Lung (tissue), 4 donors: ENCODE results near the genes ARHGEF11 and PYDC5.

- PRO-cap: no peak
- RAMPAGE, long total RNA: no peak
- RRBS: no CpG with 5 or more reads among the region's 14 CpGs
Observed at GRCh38 chr1:156962984-156963983, 42.9 kb downstream of the LRRC71 start.

GRCh38 chr1:156983847-156984523 is 61.6 kb downstream of the ARHGEF11 start:
- PRO-cap: no peak
- RAMPAGE, long total RNA: no peak
- RRBS: no CpG with 5 or more reads among the region's 11 CpGs

DNA sequence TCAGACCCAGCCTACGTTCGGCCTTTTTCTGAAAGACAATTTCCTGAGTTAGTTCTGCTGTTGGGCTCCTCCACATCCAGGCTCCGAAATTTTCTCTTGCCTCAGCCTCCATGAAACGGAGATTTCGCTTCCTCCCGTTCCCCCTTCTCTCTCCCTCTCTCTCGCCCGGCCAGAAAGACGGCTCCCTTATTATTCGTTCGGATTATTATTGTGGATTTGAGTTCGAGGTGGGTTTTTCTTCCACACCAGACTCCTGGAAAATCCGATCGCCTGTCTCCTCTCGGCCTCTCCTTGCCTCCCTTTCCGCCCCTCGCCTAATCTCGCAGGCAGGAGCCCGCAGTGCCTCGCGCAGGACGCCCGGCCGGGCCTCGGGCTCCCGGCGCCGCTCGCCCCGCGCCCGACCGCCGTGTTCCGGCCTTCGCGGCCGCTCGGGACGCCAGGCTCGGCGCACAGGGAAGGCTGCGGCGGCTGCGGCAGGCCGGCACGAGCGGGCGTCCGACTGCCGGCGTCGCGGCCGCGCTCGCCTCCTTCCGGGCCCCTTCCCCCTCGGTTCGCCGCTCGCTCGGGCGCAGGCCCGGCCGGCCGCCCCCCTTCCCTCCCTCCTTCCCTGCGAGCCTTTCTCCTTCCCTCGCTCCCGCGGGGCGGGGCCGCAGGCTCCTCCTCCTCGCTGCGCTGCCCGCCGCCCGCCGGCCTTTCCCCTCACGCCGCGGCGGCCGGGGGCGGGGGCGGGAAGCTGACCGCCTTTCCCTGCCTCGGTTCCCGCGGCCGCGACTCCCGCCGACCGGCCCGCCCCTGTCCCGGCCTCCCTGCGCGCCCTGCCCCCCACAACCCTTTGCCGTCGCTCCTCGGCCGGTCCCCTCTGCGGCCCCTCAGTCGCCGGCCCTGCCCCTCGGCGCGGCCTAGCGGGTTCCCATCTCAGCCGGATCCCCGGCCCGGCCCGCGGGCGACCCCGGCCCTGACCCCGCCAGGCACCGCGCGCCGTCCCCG is at the start of gene ARHGEF11:
Gene ARHGEF11, minus strand, starts transcription at position 501 of the 987 bp plus-strand sequence.
- PRO-cap: unidirectional peak, plus-strand start at position 51 of the sequence; bidirectional peak, plus-strand start at position 702 of the sequence, minus-strand start at position 542 of the sequence
- RAMPAGE, long total RNA: no peak
- RRBS: 1% methylated on average over 51 of the region's 123 CpGs

DNA sequence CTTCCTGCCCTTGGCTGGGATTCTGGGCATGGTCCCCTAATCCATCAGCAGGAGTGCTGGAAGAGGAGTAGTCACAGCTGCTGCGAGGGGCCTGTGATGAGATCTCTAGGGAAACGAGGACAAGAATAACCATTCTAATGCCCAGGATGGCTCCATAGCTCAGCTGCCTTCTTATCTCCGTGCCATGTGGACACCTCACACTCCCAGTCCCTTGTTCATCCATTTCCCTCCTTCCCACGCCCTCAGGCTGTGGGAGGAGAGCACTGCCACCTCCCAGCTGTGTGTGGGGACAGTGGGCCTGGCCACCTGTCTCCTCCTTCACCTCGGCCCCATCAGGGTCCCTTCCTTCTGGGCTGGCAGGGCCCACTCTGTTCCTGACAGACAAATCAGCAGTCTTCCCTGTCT is 16.1 kb upstream of the ETV3 start:
- PRO-cap: no peak
- RAMPAGE, long total RNA: no peak
- RRBS: no CpG with 5 or more reads among the region's 5 CpGs

- PRO-cap: no peak
- RAMPAGE, long total RNA: no peak
- RRBS: no CpG with 5 or more reads among the region's 7 CpGs
Observed at GRCh38 chr1:157403091-157403741, 149.1 kb downstream of the FCRL5 start.

DNA sequence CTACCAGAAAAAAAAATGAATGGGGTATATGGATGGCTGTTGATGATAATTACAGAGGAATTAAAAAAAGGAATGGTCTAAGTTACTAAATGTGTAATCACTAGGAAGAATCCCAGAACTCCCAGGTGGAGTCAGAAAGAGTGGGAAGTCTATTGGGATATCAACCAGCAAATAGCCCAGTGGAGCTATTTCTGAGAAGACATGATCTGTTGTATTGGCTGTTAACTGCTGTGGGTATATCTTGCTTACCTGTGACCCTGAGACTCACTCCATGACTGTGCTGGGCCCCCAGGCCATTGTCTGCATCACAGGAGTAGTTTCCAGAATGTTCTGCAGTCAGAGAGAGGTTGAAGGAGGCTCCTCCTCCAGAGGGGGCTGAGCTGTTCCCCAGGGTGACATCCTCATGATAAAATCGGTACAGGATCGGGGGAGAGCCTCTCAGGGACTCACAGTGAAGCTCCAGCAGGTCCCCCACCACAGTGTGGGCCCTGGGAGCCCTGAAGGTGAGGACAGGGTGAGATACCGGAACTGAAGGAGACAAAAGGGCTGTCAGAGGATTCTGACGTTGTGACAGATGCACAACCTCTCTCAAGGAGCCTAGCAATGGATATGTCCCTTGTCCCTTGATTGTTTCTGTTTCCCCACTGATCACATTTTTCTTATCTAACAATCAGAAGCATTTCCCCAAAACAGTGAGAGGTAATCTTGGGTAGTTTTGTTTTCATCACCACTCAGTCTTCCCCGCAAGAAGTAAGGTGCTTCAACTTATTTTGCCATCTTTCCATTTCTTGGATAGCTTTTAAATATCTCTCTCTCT is 5.3 kb downstream of the FCRL3 start:
- PRO-cap: no peak
- RAMPAGE, long total RNA: no peak
- RRBS: no CpG with 5 or more reads among the region's 5 CpGs

DNA sequence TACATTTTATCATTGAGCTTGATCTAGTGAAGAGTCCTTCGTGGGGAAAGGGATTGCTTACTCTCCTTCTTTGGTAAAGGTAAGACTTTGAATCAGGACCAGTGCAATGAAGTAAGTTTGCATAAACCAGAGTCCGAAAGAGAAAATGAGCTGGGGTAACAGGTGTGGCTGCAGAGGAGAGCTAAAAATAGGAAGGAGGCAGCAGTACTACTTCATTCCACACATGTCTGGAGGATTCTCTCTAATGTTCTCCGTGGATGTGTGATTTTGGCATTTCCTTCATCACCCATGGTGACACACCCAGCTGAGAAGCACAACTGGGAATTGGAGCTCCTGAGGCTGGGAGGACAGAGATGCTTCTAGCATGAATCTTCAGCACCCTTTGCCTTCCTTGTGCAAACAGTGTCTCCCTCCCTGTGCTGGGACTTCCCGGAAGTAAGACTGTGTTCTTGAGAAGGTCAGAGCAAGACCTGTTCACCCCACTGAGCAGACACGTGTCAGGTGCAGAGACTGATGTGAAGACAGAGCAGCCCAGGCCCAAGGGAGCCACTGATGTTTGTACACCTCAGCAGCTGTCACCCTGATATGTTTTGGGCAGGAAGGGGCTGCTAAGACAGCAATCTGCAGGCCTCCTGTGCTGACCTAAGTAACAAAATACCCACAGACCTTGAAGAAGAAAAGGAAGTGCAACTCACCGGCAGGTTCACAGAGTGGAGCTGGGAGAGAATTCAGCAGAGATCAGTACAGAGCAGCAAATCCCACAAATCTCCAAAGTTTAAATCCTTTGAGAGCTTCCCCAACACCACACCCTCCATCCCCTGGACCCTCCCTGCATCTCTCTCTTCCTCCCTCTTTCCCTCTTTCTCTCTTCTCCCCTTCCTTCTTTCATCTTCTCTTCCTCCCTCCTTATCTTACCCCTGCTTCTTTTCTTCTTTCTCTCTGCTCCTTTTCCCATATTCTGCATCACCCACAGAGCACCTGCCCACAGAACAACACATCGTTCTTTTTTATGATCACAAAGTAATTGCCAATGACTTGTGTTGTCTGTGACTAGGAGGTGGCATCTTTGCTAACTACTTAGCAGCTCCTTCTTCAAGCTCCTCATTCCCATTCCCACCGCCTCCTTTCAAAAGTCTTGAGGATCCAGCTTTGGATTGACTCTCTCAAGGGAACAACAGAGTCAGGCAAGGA is 13.1 kb downstream of the FCRL1 start:
- PRO-cap: no peak
- RAMPAGE, long total RNA: no peak
- RRBS: no CpG with 5 or more reads among the region's 8 CpGs

DNA sequence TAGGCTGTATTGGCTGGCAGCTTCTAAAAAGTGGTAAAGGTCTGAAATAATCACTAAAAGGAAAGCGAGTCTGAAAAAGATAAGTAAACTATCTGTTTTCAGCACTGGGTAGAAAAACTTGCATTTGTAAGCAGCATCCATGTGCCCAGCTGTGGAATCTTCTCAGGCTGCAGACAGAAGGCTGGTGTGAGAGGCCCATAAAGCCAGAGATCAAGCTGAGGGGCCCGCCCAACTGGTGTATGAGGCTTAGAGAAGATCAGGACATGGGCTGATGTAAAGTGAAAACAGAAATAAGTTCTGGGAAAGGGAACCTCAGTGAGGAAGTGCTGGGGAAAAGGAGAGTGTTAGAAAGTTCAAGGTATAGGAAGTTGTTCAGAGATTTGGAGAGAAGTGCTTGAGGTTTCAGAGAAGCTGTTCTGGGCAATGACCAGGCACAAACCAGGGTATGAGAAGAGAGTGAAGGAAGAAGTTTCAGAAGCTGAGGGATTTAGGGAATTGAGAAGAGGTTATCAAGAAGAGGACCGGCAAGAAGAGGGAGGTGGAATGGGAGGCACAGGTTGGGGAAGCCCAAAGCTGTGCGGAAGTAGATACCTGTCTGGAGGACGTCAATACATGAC is 2.5 kb upstream of the CD5L start:
- PRO-cap: no peak
- RAMPAGE, long total RNA: no peak
- RRBS: no CpG with 5 or more reads among the region's 5 CpGs

DNA sequence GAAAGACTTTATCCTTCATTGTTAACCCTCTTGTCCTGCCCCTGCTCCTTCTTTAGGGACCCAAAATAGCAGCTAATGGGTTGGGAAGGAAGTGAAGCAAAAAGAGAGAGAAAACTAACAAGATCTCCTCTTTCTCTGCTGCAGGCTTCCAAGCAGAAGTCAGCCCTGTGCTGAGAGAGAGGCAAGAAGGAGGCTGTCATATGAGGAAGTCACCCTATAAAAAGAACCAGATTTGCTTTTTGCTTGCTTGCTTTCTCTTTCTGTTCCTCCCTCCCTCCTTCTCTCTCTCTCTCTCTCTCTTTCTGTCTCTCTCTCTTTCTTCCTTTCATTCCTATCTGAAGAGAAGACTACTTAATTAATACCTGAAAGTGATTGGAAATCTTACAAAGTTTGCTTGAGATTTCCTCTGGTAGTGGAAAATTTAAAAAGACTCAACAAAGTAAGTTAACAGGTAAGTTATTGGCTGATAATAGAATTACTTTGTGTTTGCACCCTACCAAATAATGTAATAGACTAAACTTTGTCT is 7.9 kb upstream of the CD5L start:
- PRO-cap: no peak
- RAMPAGE, long total RNA: no peak

DNA sequence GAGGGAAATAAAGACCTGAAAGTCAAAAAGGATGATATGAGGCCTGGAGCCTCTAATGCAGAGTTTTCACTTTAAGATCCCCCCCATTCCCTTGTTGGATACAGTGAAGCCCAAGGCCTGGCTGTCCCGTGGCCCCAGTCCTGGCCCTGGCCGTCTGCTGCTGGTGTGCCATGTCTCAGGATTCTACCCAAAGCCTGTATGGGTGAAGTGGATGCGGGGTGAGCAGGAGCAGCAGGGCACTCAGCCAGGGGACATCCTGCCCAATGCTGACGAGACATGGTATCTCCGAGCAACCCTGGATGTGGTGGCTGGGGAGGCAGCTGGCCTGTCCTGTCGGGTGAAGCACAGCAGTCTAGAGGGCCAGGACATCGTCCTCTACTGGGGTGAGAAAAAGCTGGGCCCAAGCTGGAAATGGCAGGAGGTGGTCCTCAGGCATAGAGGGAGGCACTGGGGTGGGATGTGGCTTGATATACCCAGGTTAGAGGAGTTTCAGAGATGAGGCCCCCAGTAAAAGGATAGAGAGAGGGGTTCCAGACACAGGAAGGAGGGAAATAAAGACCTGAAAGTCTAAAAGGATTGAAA is 2.2 kb downstream of the CD1D start:
- PRO-cap: no peak
- RAMPAGE, long total RNA: no peak
- RRBS: no CpG with 5 or more reads among the region's 7 CpGs

DNA sequence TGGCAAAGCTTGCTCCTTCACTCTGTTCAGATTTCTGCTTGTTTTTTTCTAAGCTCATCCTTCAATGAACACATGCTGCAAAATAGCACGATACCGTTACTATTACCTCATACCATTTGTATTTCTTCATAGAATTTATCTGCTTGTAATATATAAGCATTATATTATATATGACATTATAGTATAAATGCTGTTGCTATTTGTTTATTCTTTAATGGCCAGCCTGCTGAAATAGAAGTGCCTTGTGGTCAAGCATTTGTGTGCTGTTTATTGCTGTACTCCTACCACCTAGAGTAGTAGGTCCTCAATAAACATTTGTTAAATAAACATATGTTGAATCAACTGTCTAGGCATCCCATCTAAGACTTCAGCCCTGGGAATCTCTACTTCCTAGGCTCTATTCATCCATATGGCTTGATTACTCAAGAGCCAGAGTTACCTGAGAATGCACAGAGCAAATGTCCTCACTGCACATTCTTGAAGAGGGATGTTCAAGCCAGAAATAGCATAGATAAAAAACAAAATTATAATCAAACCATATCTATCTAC is at the start of gene PYDC5:
Gene PYDC5, minus strand, starts transcription at position 300 of the 549 bp plus-strand sequence.
- PRO-cap: no peak
- RAMPAGE, long total RNA: no peak
- RRBS: no CpG with 5 or more reads among the region's 2 CpGs

DNA sequence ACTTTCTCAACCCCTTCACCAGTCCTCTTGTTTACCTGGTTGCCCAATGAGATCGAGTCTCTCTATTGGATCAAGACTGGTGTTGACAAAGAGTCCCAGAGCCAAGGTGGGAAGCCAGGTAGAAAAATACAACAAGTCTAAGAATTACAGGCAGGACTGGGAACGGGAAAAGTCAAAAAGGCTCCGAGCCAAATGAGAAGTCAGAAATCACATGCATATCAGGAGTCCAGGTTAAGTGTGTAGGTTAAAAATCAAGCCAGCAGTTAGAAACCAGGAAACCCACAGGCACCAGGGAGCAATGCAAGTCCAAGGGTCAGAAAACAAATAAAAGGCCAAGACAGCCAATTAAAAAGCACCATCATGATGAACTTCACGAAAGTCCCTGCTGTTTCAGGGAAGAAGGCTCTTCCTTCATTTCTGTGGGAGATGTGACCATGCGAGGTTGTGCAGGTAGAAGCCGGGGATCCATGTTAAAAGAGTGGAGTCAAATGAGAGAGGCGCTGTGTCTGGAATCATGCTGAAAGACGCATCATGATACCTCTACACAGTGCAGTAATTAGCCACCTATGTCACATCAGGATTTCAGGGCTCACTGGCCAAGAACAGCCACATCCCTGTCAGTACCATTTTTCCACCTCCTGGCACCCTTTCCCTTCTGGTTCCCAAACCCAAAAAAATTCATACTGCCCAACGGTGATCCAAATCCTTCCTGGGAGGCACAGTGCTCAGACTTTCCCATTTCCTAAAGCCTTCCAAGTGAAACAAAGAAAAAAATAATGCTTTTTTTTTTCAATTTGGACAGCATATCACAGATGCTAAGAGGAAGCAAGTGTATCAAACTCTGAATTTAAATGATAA is 27.1 kb upstream of the DUSP23 start:
- PRO-cap: no peak
- RAMPAGE, long total RNA: no peak
- RRBS: no CpG with 5 or more reads among the region's 9 CpGs

DNA sequence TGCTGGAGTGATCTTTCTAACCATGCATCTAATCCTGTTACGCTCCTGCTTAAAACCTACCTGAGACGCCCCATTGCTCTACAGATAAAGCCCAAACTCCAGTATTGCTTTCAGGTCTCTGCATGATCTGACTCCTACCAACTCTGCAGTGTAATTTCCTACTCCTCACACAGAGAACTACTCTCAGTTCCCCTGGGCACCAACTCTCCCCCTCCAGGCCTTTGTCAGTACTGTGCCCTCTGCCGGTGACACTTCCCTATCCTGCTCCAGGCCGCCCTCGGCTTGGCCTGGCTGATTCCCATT is 2.5 kb downstream of the SLAMF8 start:
- PRO-cap: no peak
- RAMPAGE, long total RNA: no peak
- RRBS: no CpG with 5 or more reads among the region's 5 CpGs

GRCh38 chr1:159960781-159961674 is 7.0 kb upstream of the SLAMF9 start:
- PRO-cap: no peak
- RAMPAGE, long total RNA: start-site peak on the plus strand at chr1:159961226-159961276, 48 and 11 reads in 2 replicates
- RRBS: no CpG with 5 or more reads among the region's 7 CpGs

GRCh38 chr1:160217015-160217266 is 11.8 kb downstream of the PEA15 start:
- PRO-cap: no peak
- RAMPAGE, long total RNA: no peak

- PRO-cap: no peak
- RAMPAGE, long total RNA: no peak
- RRBS: no CpG with 5 or more reads among the region's 5 CpGs
Observed at GRCh38 chr1:160260281-160261039, 1.9 kb downstream of the DCAF8 start.

- PRO-cap: no peak
- RAMPAGE, long total RNA: no peak
- RRBS: no CpG with 5 or more reads among the region's 3 CpGs
Observed at GRCh38 chr1:160277031-160277546, 7.8 kb downstream of the PEX19 start.

GRCh38 chr1:160332361-160332901 is 10.6 kb downstream of the COPA start:
- PRO-cap: no peak
- RAMPAGE, long total RNA: no peak
- RRBS: no CpG with 5 or more reads among the region's 2 CpGs

DNA sequence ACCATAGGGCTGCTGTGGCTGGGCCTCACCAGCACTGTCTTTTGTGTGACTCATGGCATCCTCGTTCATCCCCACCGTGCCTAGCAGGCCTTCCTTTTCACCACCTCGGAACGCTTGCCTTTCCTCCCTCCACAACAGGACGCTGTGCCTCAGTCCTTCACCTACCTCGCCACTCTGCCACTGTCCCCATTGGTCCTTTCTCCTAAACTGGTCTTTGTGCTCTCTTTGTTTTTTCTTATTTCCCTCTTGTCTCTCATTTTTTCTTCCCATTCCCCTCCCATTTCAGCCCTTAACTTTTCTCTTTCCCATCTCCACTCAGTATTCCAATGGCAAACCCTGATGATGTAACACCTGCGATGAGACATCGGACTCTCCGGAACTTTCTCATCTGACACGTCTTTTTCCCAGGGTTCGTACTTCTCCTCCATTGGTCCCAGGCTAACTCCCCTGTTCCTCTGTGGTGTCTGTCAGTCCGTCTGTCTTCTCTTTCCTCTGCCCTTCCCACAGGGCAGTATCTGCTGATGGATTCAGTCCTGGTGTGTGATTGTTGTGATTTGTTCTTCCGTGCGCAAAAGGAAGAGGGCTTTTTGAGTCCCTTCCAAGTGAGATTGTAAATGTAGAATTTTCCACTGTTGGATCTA is 27.6 kb downstream of the VANGL2 start:
- PRO-cap: no peak
- RAMPAGE, long total RNA: no peak
- RRBS: no CpG with 5 or more reads among the region's 14 CpGs

GRCh38 chr1:160453473-160454028 is 53.2 kb downstream of the VANGL2 start:
- PRO-cap: no peak
- RAMPAGE, long total RNA: no peak
- RRBS: no CpG with 5 or more reads among the region's 8 CpGs